Sciatic nerve (tissue), 1 donor: Measurements from ENCODE around the gene TXNDC11.

- PRO-cap, result no peak
These were observed 142.4 kb downstream of the SOCS1 start for GRCh38 chr16:11113622-11113903.

GRCh38 chr16:11135311-11136176 is 120.5 kb downstream of the SOCS1 start:
- PRO-cap, result no peak

- PRO-cap, result bidirectional peak, plus-strand start at chr16:11224404, minus-strand start at chr16:11224267
These were observed 31.8 kb downstream of the SOCS1 start for GRCh38 chr16:11224061-11224717.

GRCh38 chr16:11315409-11316009 is 29.8 kb upstream of the RMI2 start:
- PRO-cap, result no peak

GRCh38 chr16:11364620-11364913 is 19.3 kb downstream of the RMI2 start:
- PRO-cap, result no peak

GRCh38 chr16:11555806-11556270 is 28.8 kb upstream of the ENSG00000188897 start:
- PRO-cap, result no peak

GRCh38 chr16:11556271-11556593 is 29.2 kb upstream of the ENSG00000188897 start:
- PRO-cap, result no peak

- PRO-cap, result no peak
These were observed 5.2 kb downstream of the LITAF start for GRCh38 chr16:11581346-11582166.

GRCh38 chr16:11604577-11605449 is 18.1 kb upstream of the LITAF start:
- PRO-cap, result unidirectional peak, plus-strand start at chr16:11604908; unidirectional peak, plus-strand start at chr16:11605035; unidirectional peak, plus-strand start at chr16:11605052

DNA sequence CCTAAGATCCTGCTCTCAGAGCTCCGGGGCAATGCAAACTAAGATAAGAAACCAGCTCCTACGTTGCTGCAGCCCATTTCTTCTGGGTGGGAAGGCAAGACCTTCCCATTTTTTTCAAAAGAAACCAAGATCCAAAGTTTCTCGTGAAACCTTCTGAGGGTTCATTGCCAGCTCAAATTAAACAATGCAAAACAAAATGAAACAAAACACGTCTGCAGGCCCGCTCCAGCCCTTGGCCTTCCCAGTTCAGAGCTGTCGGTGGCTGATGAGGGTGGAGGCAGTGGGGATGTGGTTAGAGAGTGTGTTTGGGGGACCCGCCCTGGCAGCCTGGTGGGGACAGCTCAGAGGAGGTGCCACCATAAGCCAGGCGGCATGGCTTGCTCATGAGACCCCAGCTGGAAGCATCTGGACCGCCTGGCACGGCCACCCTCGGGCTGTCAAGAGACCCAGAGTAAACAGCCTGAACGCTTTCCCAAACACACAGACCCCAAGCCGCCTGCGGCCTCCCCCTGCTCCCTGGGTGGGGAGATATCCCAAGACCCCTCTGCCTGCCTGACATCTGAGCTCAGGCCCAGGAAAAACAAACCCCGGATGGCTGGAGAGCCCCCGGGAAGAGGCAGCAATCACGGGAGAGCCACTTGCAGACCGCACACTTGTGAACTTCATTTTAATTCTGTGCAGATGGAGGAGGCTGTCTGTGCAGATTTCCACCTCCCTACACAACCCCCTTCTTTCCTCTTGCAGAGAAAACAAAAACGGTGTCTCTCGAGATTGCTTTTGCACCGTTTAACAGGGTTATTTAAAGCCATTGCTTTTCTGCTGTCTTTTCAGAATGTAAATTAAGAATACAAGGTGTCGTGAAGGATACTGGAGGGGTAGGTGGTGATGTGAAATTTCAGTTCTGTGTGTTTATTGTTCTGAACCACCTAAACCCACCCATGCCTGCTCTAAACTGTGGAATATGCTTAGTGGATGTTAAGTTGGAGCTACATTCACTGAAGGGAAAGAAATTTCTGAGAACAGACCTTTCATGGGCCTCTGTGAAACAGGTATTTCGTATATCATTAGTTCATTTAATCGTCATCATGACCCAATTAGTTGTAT is 35.5 kb upstream of the LITAF start:
- PRO-cap, result bidirectional peak, plus-strand start at position 244 of the sequence, minus-strand start at position 248 of the sequence

DNA sequence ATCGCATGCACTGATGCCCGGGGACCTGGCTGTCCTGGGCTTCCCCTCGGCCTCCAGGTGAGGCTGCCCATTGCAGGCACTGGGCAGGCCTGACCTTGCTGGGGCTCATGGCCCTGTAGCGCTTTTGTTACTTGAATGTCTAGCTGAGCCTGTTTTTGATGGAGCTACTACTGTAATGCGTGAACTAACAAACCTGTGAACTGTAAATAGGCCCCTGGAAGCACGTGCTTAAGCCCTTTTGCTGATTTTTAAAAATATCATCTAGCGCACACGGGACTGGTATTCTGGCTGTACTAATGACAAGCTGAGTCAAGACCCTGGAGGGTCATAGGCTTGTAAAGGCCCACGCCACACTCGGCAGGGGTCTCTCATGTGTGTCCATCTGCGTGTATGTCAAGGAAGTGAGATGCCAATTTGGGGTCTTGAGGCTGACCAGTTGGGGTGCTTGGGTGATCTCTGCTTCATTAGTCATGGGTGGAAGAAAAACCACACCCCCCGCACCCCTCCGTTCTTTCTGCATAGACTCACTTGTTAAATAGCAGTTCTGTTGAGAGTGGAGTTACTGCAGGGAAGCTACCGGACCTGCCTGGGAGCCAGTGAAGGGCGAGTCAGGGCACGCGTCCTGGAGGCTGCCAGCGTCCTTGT is 8.3 kb downstream of the SNN start:
- PRO-cap, result no peak

DNA sequence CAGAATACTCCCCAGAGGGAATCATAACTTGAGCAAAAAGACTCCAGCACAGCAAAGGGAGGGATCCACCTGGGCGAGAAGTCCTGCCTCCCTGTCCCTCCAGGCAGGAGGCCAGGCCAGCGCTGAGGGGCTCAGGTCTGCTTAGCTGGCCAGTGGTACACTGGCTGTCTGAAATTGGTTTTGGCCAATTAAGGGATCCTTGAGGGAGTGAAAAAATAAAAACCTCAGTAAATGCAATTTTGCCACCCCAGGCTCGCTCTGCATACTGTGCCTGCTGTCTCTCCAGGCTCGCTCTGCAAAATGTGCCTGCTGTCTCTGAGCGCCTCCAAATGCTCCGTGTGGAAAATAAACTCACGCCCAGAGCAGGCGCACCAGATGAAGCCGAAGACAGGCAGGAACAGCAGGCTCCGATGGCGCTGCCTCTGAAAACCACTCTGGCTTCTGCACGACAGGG is 28.9 kb downstream of the SNN start:
- PRO-cap, result no peak

GRCh38 chr16:11719498-11720315 is 22.9 kb downstream of the TXNDC11 start:
- PRO-cap, result no peak

DNA sequence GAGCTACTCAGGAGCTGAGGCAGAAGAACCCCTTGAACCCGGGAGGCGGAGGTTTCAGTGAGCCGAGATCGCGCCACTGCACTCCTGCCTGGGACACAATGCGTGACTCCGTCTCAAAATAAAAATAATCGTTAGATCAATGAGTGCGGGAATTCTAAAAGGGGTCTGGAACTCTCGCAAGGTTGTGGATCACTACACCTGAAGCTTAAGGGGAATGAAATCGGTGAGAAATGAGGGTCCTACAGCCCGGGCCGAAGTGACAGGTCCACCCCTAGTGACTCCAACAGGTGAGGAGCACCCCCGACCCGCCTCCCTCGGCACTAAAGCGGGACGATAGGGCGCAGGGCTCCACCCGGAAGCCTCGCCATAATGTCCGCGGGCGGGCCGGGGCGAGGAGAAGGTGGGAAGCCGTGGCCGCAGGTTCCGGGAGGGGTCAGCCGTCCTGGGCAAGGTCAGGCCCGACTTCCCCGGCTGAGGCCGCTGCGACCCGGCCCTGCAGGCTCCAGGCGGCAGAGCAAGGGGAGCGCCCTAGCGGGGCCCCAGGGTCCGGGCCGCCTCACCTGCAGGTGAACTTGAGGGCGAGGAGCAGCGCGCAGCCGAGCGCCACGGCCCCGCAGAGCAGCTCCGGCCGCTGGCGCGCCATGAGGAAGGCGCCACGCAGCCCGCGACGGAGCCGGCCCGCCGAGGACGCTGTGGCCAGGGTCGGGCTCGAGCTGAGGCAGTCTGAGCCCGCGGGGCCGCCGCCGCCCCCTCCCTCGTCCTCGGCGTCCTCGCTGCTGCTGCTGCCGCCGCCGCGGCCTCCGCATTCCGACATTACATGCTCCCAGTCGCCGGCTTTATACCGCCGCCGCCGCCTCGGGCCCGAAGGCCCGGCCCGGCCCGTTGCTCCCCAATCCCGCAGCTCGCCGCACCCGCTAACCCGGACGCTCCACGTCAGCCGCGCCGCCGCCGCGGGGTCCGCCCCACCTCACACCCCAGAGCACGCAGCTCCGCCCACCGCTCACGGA is at the start of gene TXNDC11:
Gene TXNDC11 (minus strand): TSS at position 941 of the 1,007 bp plus-strand sequence.
- PRO-cap, result bidirectional peak, plus-strand start at position 369 of the sequence, minus-strand start at position 322 of the sequence; bidirectional peak, plus-strand start outside the sequence, minus-strand start at position 809 of the sequence

DNA sequence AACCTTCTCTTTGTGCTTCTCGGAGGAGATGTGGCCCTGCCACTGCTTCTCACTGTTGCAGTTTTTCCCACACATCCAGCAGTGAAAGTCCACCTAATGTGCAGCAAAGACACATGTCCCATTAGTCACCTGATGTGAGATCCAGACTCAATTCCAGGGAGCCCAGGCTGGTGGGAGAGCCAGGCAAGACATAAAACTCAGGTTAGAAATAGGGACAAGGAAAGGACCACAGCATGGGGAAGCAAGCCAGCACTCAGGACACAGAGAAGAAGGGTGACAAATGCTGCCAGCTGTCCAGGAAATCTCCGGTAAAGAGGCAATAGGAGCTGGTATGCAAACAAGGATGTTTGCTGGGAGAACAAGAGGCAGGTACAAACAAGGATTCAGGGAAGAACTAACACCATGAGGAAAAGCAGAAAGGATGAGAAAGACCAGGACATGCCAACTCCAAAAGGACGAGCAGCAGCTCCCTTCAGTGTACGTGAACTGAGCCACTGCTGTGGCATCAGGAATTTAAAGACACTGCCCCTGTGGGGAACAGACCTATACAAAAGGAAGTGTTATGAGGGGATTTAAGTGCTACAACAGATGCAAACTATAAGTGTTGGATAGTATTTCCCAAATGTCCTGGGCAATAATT is 10.2 kb upstream of the TXNDC11 start:
- PRO-cap, result no peak

DNA sequence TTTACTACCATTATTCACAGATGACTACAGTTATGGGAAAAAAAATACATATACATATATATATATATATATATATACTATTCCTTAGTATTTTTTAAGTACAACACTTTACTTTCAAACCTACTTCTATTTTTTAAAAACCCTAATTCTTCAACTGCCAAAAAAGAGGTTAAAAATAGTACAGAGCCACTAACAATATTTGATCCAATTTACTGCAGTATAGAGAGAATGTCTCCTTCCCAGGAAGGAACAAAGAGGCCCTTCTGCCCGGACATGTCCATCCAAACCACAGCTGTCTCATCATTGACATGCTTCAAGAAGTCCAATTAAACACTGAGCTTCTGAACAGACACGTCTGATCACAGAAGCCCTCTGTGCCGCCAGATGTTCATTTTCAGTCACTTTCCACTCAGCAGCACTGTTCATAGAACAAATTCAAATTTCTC is 15.4 kb downstream of the ZC3H7A start:
- PRO-cap, result no peak

DNA sequence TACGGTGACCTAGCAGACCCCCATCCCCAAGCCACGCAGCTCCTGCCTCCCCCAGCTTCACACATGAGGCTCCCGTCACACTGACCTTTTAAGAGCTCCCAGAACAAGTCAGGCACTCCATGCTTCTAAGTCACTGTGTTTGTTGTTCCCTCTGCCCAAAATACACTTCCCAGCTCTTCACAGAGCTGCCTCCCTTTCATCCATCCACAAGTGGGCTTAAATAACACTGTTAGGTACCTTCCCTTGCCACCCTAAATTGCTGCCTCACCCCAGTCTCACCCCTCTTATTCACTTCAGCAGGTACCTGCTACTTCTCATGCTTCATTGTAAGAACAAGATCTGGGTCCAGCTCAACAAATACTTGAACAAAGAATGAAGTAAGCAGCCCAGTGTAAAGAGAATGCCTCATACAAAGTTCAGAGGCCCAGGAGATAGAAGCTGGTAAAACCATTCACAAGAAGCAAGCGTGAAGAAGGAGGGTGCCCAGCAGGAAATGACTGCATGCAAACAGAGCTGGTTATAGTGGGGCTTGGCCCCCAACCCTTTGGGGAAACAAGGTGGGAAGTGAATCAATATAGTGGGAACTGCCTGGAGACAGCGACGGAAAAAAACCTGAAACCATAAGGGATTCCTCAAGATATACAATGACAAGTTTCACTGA is 5.7 kb downstream of the ZC3H7A start:
- PRO-cap, result unidirectional peak, minus-strand start at position 63 of the sequence

GRCh38 chr16:11839387-11840213 is 11.7 kb downstream of the RSL1D1 start:
- PRO-cap, result no peak

DNA sequence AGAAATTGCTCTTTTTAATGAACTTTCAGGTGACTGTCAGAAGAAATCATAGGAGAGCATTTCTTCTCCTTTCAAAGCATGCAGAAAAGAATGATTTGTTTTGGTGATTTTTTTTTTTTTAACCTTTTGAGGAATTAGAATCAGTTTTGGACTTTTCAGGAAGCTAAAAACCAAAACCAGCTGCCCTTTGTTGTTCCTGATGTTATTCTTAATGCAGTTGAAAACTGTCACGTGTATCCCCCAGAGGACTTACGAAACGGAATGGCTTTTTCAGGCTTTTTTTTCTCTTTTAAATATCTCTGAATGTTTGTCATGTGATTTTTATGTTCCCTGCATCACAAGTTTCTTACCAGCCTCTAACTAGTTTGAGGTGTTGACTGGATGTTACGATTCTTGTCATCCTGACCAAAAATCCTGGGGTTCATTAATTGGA is 34.1 kb downstream of the SNX29 start:
- PRO-cap, result unidirectional peak, plus-strand start at position 363 of the sequence

DNA sequence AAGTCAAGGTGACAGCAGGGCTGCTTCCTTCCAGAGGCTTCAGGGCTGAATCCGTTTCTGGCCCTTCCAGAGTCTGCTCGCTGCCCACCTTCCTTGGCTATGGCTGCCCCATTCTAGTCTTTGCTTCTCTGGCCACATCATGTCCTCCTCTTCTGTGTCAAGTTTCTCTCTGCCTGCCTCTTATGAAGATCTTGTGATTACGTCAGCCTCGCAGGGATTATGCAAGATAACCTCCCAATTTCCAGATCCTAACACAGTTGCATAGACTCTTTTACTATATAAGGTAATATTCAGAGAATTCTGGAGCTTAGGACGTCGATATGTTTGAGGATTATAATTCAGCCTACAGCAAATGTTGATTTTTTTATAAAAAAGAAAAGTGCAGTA is 65.0 kb downstream of the SNX29 start:
- PRO-cap, result no peak